K562 (cell line): ENCODE results near the gene PDSS1.

- RAMPAGE, long total RNA = no peak
- RRBS = no CpG with 5 or more reads among the region's 13 CpGs
PRO-cap:
- standard = no peak
- CoPRO, capped RNA only, 2 experiments = no peak in any of the 2 experiments
- CoPRO, capped and uncapped RNA, 2 experiments = no peak in any of the 2 experiments
- CoPRO, uncapped RNA only, 2 experiments = no peak in any of the 2 experiments
CAGE:
- cytosol, long polyA plus RNA = no peak
- long polyA plus RNA = no peak
- nucleolus, long total RNA = no peak
- nucleus, long polyA plus RNA = no peak
Measured at GRCh38 chr10:24465895-24466679, 257.1 kb downstream of the KIAA1217 start.

DNA sequence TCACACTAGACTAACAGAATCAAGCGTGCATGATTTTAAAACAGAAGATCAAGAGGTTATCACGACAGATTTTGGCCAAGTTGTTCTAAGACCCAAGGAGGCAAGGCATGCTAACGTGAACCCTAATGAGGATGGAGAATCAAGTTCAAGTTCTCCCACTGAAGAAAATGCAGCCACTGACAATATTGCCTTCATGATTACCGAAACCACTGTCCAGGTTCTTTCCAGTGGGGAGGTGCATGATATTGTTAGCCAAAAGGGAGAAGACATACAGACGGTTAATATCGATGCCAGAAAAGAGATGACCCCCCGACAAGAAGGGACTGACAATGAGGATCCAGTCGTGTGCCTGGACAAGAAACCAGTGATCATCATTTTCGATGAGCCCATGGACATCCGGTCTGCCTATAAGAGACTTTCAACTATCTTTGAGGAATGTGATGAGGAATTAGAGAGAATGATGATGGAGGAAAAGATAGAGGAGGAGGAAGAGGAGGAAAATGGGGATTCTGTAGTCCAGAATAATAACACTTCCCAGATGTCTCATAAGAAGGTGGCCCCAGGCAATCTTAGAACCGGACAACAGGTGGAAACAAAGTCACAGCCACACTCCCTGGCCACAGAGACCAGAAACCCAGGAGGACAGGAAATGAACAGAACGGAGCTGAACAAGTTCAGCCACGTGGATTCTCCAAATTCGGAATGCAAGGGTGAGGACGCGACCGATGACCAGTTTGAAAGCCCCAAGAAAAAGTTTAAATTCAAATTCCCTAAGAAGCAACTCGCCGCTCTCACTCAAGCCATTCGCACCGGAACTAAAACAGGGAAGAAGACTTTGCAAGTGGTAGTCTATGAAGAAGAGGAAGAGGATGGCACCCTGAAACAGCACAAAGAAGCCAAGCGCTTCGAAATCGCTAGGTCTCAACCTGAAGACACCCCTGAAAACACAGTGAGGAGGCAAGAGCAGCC is 180.2 kb downstream of the ARHGAP21 start:
- RAMPAGE, long total RNA = no peak
- RRBS = no CpG with 5 or more reads among the region's 24 CpGs
PRO-cap:
- standard = no peak
- CoPRO, capped RNA only, 2 experiments = no peak in any of the 2 experiments
- CoPRO, capped and uncapped RNA, 2 experiments = no peak in any of the 2 experiments
- CoPRO, uncapped RNA only, 2 experiments = no peak in any of the 2 experiments
CAGE:
- cytosol, long polyA plus RNA = no peak
- long polyA plus RNA = no peak
- nucleolus, long total RNA = no peak
- nucleus, long polyA plus RNA = no peak

- RAMPAGE, long total RNA = no peak
- RRBS = no CpG with 5 or more reads among the region's 9 CpGs
PRO-cap:
- standard = no peak
- CoPRO, capped RNA only, 2 experiments = no peak in any of the 2 experiments
- CoPRO, capped and uncapped RNA, 2 experiments = no peak in any of the 2 experiments
- CoPRO, uncapped RNA only, 2 experiments = peak in 1 of 2 experiments; most common minus-strand start chr10:24591456 (in 1)
CAGE:
- cytosol, long polyA plus RNA = no peak
- long polyA plus RNA = no peak
- nucleolus, long total RNA = no peak
- nucleus, long polyA plus RNA = no peak
Measured at GRCh38 chr10:24591027-24591839, 132.5 kb downstream of the ARHGAP21 start.

GRCh38 chr10:24790409-24791186 is 66.9 kb upstream of the ARHGAP21 start:
- RAMPAGE, long total RNA = no peak
- RRBS = no CpG with 5 or more reads among the region's 17 CpGs
PRO-cap:
- standard = no peak
- CoPRO, capped RNA only, 2 experiments = no peak in any of the 2 experiments
- CoPRO, capped and uncapped RNA, 2 experiments = no peak in any of the 2 experiments
- CoPRO, uncapped RNA only, 2 experiments = no peak in any of the 2 experiments
CAGE:
- cytosol, long polyA plus RNA = no peak
- long polyA plus RNA = no peak
- nucleolus, long total RNA = no peak
- nucleus, long polyA plus RNA = no peak

DNA sequence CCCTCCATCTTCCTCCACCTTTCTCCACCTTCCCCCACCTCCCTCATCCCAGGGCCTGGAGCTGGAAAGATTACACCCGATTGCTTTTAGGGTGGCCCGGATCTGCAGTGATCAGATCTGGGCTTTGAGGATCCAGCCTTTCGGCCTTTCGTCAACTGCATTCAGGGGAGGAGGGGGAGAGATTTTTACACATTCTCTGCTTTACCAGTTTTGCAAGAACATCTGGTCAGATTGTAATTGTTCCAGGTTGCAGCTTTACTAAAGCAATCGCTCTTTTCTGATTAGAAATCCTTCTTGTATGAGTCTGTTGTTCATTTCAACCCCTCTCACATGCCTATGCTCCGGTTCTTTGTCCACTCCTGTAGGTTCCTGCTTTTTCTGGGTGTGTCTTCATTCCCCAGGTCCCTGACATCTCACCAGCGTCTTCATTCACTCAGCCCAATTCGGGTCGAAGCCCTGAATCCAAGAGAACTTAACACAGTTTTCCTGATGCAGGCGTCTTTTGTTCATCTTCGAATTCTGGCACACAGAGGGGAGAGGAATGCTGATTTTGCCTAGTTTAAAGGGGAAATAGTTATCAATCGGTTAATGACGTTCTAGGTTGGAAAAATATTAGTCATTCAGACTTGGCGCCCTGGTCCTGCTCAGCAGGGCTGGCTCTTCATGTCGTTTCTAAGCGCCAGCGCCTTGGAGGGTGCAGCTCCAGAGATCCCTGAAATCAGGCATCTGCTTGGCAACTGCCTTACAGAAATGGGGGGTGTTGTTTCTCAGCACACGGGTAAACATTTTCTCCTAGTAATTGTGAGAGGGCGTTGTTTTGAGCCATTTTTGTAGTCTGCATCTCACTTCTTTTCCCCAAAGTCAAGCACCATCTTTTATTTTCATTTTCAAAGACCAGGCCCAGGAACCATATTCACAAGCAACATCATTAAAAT is 1.1 kb upstream of the PRTFDC1 start:
- RAMPAGE, long total RNA = no peak
- RRBS = no CpG with 5 or more reads among the region's 19 CpGs
PRO-cap:
- standard = no peak
- CoPRO, capped RNA only, 2 experiments = peak in 1 of 2 experiments; most common plus-strand start position 192 of the sequence (in 1); most common minus-strand start position 104 of the sequence (in 1)
- CoPRO, capped and uncapped RNA, 2 experiments = peak in 2 of 2 experiments; most common plus-strand start position 344 of the sequence (in 1); most common minus-strand start position 338 of the sequence (in 2)
- CoPRO, uncapped RNA only, 2 experiments = peak in 2 of 2 experiments; most common plus-strand start position 192 of the sequence (in 1); most common minus-strand start position 380 of the sequence (in 1)
CAGE:
- cytosol, long polyA plus RNA = no peak
- long polyA plus RNA = no peak
- nucleolus, long total RNA = no peak
- nucleus, long polyA plus RNA = no peak

GRCh38 chr10:25029629-25030002 is 13.2 kb downstream of the THNSL1 start:
- RAMPAGE, long total RNA = no peak
- RRBS = no CpG with 5 or more reads among the region's 1 CpG
PRO-cap:
- standard = no peak
- CoPRO, capped RNA only, 2 experiments = no peak in any of the 2 experiments
- CoPRO, capped and uncapped RNA, 2 experiments = no peak in any of the 2 experiments
- CoPRO, uncapped RNA only, 2 experiments = no peak in any of the 2 experiments
CAGE:
- cytosol, long polyA plus RNA = no peak
- long polyA plus RNA = no peak
- nucleolus, long total RNA = no peak
- nucleus, long polyA plus RNA = no peak

- RAMPAGE, long total RNA = no peak
- RRBS = no CpG with 5 or more reads among the region's 8 CpGs
PRO-cap:
- standard = no peak
- CoPRO, capped RNA only, 2 experiments = no peak in any of the 2 experiments
- CoPRO, capped and uncapped RNA, 2 experiments = no peak in any of the 2 experiments
- CoPRO, uncapped RNA only, 2 experiments = peak in 1 of 2 experiments; most common plus-strand start chr10:25880911 (in 1)
CAGE:
- cytosol, long polyA plus RNA = no peak
- long polyA plus RNA = no peak
- nucleolus, long total RNA = no peak
- nucleus, long polyA plus RNA = no peak
Measured at GRCh38 chr10:25880768-25881029, 53.3 kb upstream of the MYO3A start.

- RAMPAGE, long total RNA = no peak
- RRBS = no CpG with 5 or more reads among the region's 9 CpGs
PRO-cap:
- standard = no peak
- CoPRO, capped RNA only, 2 experiments = no peak in any of the 2 experiments
- CoPRO, capped and uncapped RNA, 2 experiments = no peak in any of the 2 experiments
- CoPRO, uncapped RNA only, 2 experiments = no peak in any of the 2 experiments
CAGE:
- cytosol, long polyA plus RNA = no peak
- long polyA plus RNA = no peak
- nucleolus, long total RNA = no peak
- nucleus, long polyA plus RNA = no peak
Measured at GRCh38 chr10:26481979-26482701, 44.0 kb downstream of the APBB1IP start.

DNA sequence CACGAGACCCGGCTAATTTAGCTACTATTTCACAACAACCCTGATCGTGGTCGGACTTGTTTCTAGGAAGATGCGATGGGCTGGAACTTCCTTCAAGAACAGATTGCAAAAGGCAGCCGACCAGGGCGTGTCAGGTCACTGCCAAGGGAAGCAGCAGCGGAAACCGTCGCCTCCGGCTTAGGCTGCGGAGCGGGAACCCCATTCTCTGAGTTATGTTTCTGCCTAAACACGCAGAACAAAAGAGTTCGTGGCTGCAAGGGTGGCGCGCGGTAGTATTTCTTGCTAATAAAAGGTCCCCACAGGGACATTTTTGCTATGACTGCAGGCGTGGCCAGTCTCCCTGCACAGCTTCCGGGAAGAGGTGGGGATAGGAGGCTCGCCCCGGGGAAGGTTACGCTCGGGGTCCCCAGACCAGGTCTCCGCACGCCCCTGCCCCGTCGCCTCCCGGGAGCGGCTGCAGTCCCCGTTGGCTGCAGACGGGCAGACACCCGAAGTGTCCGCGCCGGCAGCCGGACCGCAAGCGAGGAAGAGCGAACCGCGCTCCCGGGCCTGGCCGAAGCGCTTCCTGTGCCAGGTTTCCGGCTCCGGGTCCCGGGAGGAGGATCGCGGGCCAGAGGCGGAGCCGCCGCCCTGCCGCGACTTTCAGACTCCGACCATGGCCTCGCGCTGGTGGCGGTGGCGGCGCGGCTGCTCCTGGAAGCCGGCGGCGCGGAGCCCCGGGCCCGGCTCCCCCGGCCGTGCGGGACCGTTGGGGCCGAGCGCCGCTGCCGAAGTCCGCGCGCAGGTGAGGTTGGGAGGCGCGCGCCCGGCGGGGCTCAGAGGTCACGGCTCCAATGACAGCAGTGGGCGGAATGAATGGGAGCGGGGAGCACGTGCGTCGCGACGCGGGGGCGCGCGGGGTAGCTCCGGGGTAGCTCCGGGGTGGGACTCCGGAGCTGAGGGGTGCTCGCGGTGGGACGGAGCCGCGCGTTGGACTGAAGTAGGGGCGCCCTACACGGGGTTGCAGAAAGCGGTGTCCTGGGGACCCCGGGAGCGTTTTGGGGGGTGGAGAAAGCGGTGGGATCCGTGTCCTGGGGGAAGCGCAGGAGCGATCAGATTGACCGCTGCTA is at the start of gene PDSS1:
Gene PDSS1 (plus strand): TSS at position 645 of the 1,109 bp plus-strand sequence.
- RAMPAGE, long total RNA = no peak
- RRBS = 1% methylated on average over 41 of the region's 115 CpGs
PRO-cap:
- standard = bidirectional peak, plus-strand start at position 138 of the sequence, minus-strand start at position 100 of the sequence; bidirectional peak, plus-strand start at position 368 of the sequence, minus-strand start at position 281 of the sequence; bidirectional peak, plus-strand start at position 645 of the sequence, minus-strand start at position 522 of the sequence; bidirectional peak, plus-strand start at position 911 of the sequence, minus-strand start at position 775 of the sequence
- CoPRO, capped RNA only, 2 experiments = peak in 2 of 2 experiments; most common plus-strand start position 613 of the sequence (in 2); most common minus-strand start position 569 of the sequence (in 2)
- CoPRO, capped and uncapped RNA, 2 experiments = peak in 2 of 2 experiments; most common plus-strand start position 613 of the sequence (in 2); most common minus-strand start position 287 of the sequence (in 1)
- CoPRO, uncapped RNA only, 2 experiments = peak in 2 of 2 experiments; most common plus-strand start position 106 of the sequence (in 1); most common minus-strand start position 287 of the sequence (in 1)
CAGE:
- cytosol, long polyA plus RNA = no peak
- long polyA plus RNA = no peak
- nucleolus, long total RNA = no peak
- nucleus, long polyA plus RNA = no peak

DNA sequence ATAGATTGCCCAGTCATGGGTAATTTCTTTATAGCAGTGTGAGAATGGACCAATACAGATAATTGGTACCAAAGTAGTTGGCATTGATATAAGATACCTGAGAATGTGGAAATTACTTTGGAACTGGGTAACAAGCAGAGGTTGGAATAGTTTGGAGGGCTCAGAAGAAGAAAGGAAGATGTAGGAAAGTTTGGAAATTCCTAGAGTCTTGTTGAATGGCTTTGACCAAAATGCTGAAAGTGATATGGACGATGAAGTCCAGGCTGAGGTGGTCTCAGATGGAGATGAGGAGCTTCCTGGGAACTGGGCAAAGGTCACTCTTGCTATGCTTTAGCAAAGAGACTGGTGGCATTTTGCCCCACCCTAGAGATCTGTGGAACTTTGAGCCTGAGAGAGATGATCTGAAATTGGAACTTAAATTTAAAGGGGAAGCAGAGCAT is 3.3 kb downstream of the PDSS1 start:
- RAMPAGE, long total RNA = no peak
- RRBS = no CpG with 5 or more reads among the region's 1 CpG
PRO-cap:
- standard = no peak
- CoPRO, capped RNA only, 2 experiments = no peak in any of the 2 experiments
- CoPRO, capped and uncapped RNA, 2 experiments = no peak in any of the 2 experiments
- CoPRO, uncapped RNA only, 2 experiments = no peak in any of the 2 experiments
CAGE:
- cytosol, long polyA plus RNA = no peak
- long polyA plus RNA = no peak
- nucleolus, long total RNA = no peak
- nucleus, long polyA plus RNA = no peak

DNA sequence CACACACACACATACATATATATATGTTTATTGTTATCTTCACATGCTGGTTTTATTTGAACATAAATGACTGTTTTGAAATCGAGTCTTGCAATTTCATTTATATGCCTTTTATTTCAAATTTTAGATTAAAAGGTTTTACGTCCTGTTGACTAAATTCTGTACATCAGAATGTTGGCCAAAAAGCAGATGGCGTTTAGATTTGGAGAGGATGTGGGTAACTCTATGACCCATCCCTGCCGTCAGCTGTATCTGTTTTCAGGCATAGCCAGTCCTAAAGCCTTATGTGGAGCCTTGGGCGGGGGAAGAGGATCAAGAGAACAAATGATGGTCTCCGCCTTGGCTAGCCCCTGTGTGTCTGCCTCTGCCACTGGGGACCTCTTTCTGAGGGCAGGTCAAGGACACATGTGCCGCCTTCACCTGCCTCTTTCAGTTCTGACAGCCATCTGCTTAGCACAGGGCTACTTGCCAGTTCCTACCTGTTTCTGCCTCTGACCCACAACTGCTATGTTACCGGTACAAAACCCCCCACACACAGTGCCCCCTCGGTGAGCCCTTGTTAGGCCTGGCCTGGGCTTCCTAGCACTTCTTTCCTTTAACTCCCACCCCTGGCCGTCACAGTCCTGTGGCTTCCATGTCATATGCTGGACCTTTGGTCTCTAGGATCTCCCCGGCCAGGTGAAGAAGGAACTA is 24.1 kb downstream of the PDSS1 start:
- RAMPAGE, long total RNA = no peak
- RRBS = no CpG with 5 or more reads among the region's 11 CpGs
PRO-cap:
- standard = no peak
- CoPRO, capped RNA only, 2 experiments = no peak in any of the 2 experiments
- CoPRO, capped and uncapped RNA, 2 experiments = no peak in any of the 2 experiments
- CoPRO, uncapped RNA only, 2 experiments = peak in 1 of 2 experiments; most common plus-strand start position 199 of the sequence (in 1)
CAGE:
- cytosol, long polyA plus RNA = no peak
- long polyA plus RNA = no peak
- nucleolus, long total RNA = no peak
- nucleus, long polyA plus RNA = no peak

DNA sequence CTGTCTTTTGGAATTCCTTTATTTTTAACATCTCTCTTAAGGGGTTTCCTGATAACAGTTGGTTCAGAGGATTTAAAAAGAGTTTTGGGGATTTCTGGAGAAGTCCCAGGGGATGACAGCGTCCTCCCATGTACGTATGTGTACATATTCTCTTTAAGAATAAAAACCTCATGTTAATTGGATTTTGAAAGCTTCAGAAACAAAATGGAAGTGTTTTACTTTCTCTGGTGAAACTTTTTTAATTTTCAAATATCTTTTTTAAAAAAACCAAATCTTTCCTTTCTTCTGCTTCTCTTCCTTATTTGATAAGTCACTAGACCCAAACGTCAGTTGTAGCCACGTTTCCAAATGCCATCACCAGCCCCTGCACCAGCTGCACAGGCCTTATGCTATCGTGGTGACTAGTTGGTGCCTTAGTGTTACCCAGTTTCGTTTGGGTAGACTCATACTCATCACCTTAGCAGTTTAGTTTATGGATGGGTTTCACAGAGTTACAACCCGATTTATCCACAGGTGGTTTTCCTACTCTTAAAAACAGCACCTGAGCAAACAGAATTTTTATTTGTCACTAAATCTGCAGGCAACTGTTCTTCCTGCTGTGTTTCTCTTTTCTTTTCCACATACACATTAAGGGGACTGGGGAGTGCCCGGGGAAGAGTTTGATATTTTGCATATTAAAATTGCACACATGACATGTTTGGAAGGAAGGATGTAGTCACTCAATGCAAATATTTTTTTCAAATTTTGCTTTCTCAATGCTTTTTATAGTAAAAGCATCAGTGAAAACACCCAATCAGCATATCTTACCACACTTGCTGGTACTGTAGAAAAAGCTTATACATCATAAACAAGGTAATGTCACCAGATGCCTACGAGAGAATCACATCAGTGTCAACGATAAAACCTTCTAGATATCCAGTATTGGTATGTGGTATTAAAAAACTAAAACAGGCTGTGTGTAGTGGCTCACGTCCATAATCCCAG is 41.6 kb downstream of the PDSS1 start:
- RAMPAGE, long total RNA = no peak
- RRBS = no CpG with 5 or more reads among the region's 11 CpGs
PRO-cap:
- standard = no peak
- CoPRO, capped RNA only, 2 experiments = no peak in any of the 2 experiments
- CoPRO, capped and uncapped RNA, 2 experiments = no peak in any of the 2 experiments
- CoPRO, uncapped RNA only, 2 experiments = peak in 1 of 2 experiments; most common plus-strand start position 387 of the sequence (in 1); most common minus-strand start position 155 of the sequence (in 1)
CAGE:
- cytosol, long polyA plus RNA = no peak
- long polyA plus RNA = no peak
- nucleolus, long total RNA = no peak
- nucleus, long polyA plus RNA = no peak

DNA sequence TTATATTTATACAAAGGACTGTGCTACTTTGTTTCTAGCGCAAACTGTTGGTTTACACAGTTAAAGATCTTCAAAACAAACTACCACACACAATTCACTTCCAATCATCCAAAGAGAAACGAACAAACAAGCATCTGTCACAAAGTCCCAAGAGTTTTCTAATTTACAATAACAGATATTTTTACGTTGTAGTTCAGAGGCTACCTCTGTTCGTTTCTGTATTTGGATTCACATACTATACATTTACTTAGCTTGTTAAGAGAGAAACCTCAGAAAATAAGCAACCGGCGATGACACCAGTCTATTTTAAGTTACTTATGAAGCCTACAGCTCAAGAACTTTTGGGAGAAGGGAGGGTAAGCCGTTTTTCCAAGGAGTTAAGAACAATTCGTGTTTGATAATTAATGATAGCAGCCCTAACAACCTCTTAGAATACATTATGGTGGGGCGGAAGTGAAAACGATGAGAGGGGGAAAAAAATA is 1.2 kb downstream of the ABI1 start:
- RAMPAGE, long total RNA = no peak
- RRBS = no CpG with 5 or more reads among the region's 10 CpGs
PRO-cap:
- standard = no peak
- CoPRO, capped RNA only, 2 experiments = no peak in any of the 2 experiments
- CoPRO, capped and uncapped RNA, 2 experiments = no peak in any of the 2 experiments
- CoPRO, uncapped RNA only, 2 experiments = no peak in any of the 2 experiments
CAGE:
- cytosol, long polyA plus RNA = no peak
- long polyA plus RNA = no peak
- nucleolus, long total RNA = no peak
- nucleus, long polyA plus RNA = no peak

DNA sequence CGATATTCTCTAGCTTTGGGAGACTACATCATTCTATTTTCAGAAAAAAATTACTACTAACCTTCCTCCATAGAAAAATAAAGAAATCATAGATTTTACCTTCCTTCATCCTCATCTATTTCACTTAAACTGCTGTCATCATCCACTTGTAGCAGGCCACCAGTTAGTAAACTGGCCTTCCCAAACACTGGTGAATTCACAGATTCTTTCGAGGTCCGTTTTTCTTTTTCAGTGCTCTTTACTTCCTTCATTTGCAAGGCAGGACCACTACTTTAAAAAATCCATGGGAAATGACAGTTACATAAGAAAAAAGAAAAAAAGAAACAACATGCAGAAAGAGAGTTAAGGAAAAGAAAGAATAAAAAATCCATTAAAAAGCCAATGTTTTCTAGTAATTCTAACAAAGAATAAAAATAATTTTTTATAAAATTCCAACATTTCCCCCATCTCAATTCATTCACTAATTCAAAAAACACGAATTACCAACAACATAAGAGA is 54.0 kb downstream of the ANKRD26 start:
- RAMPAGE, long total RNA = no peak
- RRBS = no CpG with 5 or more reads among the region's 4 CpGs
PRO-cap:
- standard = no peak
- CoPRO, capped RNA only, 2 experiments = no peak in any of the 2 experiments
- CoPRO, capped and uncapped RNA, 2 experiments = no peak in any of the 2 experiments
- CoPRO, uncapped RNA only, 2 experiments = no peak in any of the 2 experiments
CAGE:
- cytosol, long polyA plus RNA = no peak
- long polyA plus RNA = no peak
- nucleolus, long total RNA = no peak
- nucleus, long polyA plus RNA = no peak

DNA sequence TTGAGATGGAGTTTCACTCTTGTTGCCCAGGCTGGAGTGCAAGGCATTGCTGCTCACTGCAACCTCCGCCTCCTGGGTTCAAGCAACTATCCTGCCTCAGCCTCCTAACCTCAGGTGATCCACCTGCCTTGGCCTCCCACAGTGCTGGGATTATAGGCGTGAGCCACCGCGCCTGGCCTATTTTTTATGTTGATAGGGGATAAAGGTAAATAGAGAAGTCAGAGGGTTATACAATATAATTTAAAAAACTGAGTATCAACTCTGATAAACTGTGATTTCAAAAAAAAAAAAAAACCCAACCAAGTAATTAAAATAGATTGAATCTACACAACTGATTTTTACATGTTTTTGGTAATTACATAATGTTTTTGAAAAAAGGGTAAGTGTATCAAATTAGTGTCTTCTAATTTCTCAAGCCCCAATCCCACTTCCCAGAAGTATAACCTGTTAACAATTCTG is 17.4 kb downstream of the YME1L1 start:
- RAMPAGE, long total RNA = no peak
- RRBS = no CpG with 5 or more reads among the region's 4 CpGs
PRO-cap:
- standard = no peak
- CoPRO, capped RNA only, 2 experiments = no peak in any of the 2 experiments
- CoPRO, capped and uncapped RNA, 2 experiments = no peak in any of the 2 experiments
- CoPRO, uncapped RNA only, 2 experiments = no peak in any of the 2 experiments
CAGE:
- cytosol, long polyA plus RNA = no peak
- long polyA plus RNA = no peak
- nucleolus, long total RNA = no peak
- nucleus, long polyA plus RNA = no peak

DNA sequence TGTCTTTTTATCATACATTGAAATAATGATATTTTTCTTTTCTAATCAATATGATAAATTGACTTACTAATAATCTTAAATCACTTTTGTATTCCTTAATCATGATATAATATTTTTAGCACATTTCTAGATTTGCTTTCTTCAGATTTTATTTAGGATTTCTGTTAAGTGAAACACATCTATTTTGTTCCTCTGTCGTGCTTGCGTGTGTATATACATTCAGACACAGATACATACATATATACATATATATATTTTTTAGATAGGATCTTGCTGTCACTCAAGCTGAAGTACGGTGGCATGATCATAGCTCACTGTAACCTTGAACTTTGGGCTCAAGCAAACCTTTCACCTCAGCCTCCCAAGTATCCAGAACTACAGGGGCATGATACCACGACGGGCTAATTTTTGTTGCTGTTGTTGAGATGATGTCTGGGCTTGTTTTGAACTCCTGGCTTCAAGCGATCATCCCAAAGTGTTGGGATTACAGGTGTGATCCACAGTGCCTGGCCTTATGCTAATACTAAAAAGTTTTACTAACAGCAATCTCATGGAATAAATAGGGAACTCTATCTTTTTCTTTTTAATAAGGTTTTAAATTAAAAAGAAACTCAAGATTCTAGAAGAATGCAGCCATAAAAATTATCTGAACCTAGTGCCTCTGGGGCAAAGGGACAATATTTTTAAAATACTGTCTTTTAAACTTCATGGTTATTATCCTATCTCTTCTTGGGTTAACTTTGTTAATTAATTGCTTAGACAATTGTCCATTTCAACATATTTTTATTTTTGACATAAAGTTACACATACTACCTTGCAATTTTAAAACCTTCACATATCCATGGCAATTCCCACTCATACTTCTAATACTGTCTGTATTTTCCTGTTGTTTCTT is 15.0 kb downstream of the YME1L1 start:
- RAMPAGE, long total RNA = no peak
- RRBS = no CpG with 5 or more reads among the region's 6 CpGs
PRO-cap:
- standard = no peak
- CoPRO, capped RNA only, 2 experiments = no peak in any of the 2 experiments
- CoPRO, capped and uncapped RNA, 2 experiments = no peak in any of the 2 experiments
- CoPRO, uncapped RNA only, 2 experiments = peak in 1 of 2 experiments; most common minus-strand start position 243 of the sequence (in 1)
CAGE:
- cytosol, long polyA plus RNA = no peak
- long polyA plus RNA = no peak
- nucleolus, long total RNA = no peak
- nucleus, long polyA plus RNA = no peak

- RAMPAGE, long total RNA = no peak
- RRBS = 38% methylated on average over 21 of the region's 90 CpGs
PRO-cap:
- standard = no peak
- CoPRO, capped RNA only, 2 experiments = no peak in any of the 2 experiments
- CoPRO, capped and uncapped RNA, 2 experiments = no peak in any of the 2 experiments
- CoPRO, uncapped RNA only, 2 experiments = no peak in any of the 2 experiments
CAGE:
- cytosol, long polyA plus RNA = no peak
- long polyA plus RNA = no peak
- nucleolus, long total RNA = no peak
- nucleus, long polyA plus RNA = no peak
Measured at GRCh38 chr10:27742716-27743762, 2.6 kb downstream of the MKX start.